Ovary (tissue), 7 donors: ENCODE measurements around a stretch of chr9.

DNA sequence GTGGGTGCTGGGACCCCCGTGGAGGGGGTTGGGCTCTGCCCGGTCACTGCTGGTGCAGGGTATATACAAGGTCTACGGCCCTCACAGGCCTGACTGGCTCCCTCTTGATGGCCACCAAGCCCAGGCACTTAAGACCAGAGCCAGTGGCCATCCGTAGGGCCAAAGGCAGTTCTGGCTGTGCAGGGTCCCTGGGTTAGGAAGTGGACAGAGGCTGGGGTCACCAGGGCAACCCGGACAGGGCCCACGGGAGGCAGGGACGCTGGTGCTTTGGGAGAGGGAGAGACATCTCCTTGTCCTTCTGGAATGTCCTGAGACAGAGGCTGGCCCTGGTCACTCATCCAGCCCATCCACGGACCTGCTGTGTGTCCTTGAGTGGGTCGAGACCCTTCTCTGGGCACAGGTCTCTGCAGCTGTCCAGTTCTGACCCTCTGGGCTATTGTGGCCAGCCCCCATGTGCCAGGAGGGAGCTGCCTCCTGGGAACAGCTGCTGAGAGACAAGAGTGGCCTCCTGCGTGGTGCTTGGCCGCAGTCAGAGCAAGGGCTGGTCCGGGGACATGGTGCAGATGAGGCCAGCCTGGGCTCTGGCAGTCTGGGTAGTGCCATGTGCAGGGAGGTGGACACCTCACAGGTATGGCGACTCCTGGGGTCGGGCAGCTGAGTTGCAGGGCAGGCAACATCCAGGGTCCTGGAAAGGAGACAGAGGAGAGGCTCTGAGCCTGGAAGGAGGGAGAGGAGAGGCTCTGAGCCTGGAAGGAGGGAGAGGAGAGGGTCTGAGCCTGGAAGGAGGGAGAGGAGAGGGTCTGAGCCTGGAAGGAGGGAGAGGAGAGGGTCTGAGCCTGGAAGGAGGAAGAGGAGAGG, 12.3 kb downstream of the NINJ1 start:
- PRO-cap, 7 experiments, result no peak in any of the 7 experiments
- RAMPAGE, long total RNA, 2 experiments, result no peak in any of the 2 experiments

GRCh38 chr9:93218081-93218584, 34.2 kb downstream of the WNK2 start:
- PRO-cap, 7 experiments, result no peak in any of the 7 experiments
- RAMPAGE, long total RNA, 2 experiments, result no peak in any of the 2 experiments

GRCh38 chr9:93222859-93223409, 39.0 kb downstream of the WNK2 start:
- PRO-cap, 7 experiments, result no peak in any of the 7 experiments
- RAMPAGE, long total RNA, 2 experiments, result no peak in any of the 2 experiments

GRCh38 chr9:93268378-93269414, 84.8 kb downstream of the WNK2 start:
- PRO-cap, 7 experiments, result no peak in any of the 7 experiments
- RAMPAGE, long total RNA, 2 experiments, result no peak in any of the 2 experiments

GRCh38 chr9:93450674-93451633, 531 bp upstream of the FAM120A start:
- PRO-cap, 7 experiments, result peak in 7 of 7 experiments; most common plus-strand start chr9:93451181 (in 7); most common minus-strand start chr9:93451527 (in 5)
- RAMPAGE, long total RNA, 2 experiments, result no peak in any of the 2 experiments

DNA sequence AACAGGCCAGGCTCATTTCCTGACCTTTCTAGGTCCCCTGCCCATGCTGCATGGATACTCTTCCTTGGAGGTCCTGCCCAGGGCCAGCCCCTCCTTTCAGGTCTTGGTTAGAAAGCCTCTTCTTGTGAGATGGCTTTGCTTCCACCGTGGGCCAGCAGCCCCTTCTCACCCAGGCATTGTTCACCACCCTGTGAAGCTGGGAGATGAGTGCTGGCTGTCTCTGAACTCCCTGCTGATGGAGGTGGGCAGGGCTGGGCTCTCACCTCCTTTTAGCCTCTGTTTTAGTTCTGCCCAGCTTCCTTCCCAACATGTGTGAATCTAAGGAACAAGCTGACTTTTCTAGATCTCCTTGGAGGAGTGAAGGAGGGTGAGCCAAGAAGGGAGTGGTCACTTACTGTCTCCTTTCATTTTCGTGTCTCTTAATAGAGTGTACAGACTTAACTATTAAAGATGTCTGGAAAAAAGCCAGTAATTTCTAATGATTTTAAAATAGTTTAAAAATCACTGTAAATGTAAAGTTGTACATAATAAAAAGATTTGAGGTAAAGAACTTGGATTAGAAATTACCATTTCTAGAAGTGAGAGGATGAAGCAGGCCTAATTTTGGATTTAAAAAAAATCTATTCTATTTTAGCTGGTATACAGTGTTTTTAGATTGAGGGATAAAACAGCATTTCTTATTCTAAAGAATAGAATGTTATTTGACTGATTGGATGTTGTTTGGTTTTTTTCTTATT, 15.8 kb upstream of the FAM120AOS start:
- PRO-cap, 7 experiments, result peak in 2 of 7 experiments; most common minus-strand start position 320 of the sequence (in 2)
- RAMPAGE, long total RNA, 2 experiments, result no peak in any of the 2 experiments

- PRO-cap, 7 experiments, result peak in 6 of 7 experiments; most common minus-strand start chr9:93511404 (in 4)
- RAMPAGE, long total RNA, 2 experiments, result no peak in any of the 2 experiments
Observed at GRCh38 chr9:93511314-93511702, 57.9 kb upstream of the FAM120AOS start.

DNA sequence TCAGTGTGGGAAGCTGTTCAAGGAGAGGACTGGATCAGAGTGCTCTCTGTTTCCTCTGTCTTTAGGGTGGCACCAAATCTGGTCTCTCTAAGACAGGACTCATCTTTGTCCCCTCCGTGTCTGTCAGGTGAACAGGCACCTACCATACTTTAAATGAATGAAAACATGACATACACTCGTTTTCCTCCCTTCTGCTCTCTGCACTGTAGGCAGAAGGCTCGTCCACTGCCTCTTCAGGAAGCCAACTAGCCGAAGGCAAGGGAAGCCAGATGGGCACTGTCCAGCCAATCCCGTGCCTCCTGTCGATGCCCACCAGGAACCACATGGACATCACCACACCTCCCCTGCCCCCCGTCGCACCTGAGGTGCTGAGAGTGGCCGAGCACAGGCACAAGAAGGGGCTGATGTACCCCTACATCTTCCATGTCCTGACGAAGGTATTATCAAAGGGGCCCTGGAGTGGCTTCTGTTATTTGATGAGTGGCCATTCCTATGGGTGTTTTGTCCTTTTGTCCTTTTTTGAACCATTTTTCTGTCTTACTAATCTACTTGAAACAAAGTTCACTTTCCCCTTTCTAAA, 47.1 kb upstream of the PHF2 start:
- PRO-cap, 7 experiments, result no peak in any of the 7 experiments
- RAMPAGE, long total RNA, 2 experiments, result no peak in any of the 2 experiments

- PRO-cap, 7 experiments, result no peak in any of the 7 experiments
- RAMPAGE, long total RNA, 2 experiments, result no peak in any of the 2 experiments
Observed at GRCh38 chr9:93556182-93556708, 20.1 kb upstream of the PHF2 start.

- PRO-cap, 7 experiments, result peak in 4 of 7 experiments; most common plus-strand start chr9:93567450 (in 3); most common minus-strand start chr9:93567194 (in 2)
- RAMPAGE, long total RNA, 2 experiments, result no peak in any of the 2 experiments
Observed at GRCh38 chr9:93566905-93567526, 9.4 kb upstream of the PHF2 start.

GRCh38 chr9:93575673-93576230, 632 bp upstream of the PHF2 start:
- PRO-cap, 7 experiments, result peak in 7 of 7 experiments; most common plus-strand start chr9:93576132 (in 7); most common minus-strand start chr9:93576060 (in 7)
- RAMPAGE, long total RNA, 2 experiments, result no peak in any of the 2 experiments

DNA sequence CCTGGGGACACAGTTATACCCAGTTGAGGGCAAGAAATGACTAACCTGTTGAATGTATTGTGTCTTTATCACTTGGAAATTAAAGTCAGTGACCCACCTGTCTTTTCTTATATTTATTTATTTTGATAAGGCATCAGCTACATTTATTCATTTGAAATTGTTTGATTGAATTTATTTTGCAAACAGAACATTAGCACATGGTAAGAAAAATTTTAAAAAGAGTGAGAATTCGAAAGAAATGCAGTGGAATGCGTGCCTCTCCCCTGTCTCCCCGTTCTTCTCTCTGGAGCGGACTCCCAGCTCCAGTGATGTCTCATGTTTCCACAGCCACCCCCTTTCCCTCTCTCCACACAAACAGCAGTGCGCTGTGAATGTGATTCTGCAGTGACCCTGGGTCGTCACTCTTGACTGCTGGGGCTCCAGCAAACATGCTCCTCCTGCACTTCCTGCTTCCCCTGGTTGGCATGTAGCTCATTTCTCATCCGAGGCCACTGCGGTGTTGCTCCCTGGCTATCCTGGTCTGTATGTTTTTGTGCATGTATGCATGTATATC, 13.2 kb downstream of the PHF2 start:
- PRO-cap, 7 experiments, result peak in 3 of 7 experiments; most common minus-strand start position 285 of the sequence (in 2)
- RAMPAGE, long total RNA, 2 experiments, result no peak in any of the 2 experiments

- PRO-cap, 7 experiments, result no peak in any of the 7 experiments
- RAMPAGE, long total RNA, 2 experiments, result start-site peak on the plus strand in 1 of 2 experiments, at chr9:93614514-93615198 at its widest, 7 reads per replicate
Observed at GRCh38 chr9:93614545-93615181, 38.3 kb downstream of the PHF2 start.

- PRO-cap, 7 experiments, result peak in 7 of 7 experiments; most common plus-strand start chr9:94030813 (in 7); most common minus-strand start chr9:94030699 (in 5)
- RAMPAGE, long total RNA, 2 experiments, result no peak in any of the 2 experiments
Observed at GRCh38 chr9:94030211-94031349, 53.7 kb upstream of the PTPDC1 start.

DNA sequence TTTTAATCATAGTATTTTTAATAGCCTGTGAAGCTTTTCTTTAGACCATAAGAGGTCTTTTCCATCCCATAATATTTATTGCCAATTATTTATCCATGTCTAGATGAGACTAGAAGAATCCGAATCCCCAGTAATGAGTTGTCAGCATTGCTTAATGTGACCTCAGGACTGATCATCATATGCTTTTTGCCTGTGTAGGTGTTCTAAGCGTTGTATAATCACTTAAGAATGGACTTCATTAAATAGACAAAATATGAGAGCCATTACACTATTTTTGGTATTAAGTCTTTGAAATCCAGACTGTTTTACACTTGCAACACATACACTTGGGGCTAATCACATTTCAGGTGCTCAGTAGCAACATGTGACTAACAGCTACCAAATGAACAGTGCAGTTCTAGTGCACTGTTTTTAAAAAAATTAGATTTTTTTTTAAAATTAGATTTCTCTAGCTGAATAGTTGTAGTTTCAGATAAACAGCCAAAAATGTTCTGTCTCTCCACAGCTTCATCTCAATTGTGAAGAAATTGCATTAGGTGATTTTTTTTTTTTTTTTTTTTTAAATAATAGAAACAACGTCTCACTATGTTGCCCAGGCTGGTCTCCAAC, 84.5 kb downstream of the PTPDC1 start:
- PRO-cap, 7 experiments, result no peak in any of the 7 experiments
- RAMPAGE, long total RNA, 2 experiments, result no peak in any of the 2 experiments

GRCh38 chr9:94278726-94279222, 19.7 kb downstream of the ZNF169 start:
- PRO-cap, 7 experiments, result no peak in any of the 7 experiments
- RAMPAGE, long total RNA, 2 experiments, result no peak in any of the 2 experiments

- PRO-cap, 7 experiments, result no peak in any of the 7 experiments
- RAMPAGE, long total RNA, 2 experiments, result no peak in any of the 2 experiments
Observed at GRCh38 chr9:94449691-94450335, 75.4 kb downstream of the MFSD14B start.

DNA sequence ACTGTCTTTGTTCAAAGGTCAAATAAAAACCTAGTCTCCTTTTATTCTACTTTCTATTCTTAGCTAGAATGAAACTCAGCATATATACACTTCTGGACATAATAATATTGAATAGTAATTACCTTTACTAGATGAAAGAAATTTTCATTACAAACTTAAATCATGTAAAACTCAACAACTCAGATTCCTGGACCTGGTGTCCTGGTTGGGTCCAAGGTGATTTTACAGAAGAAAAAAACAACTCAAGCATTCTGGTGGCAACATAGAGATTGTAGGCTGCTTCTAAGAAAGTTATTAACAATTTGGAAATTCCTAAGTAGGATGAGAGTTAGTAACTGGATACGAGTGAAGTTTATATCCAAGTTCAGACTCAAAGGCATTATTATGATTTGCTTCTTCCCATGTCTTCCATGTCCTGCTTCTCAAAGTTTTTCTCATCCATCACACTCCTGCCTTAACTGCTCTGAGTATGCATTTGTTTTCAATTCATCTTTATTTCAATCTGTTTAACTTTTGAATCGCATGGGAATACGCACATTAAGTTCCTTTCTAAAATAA, 85.6 kb downstream of the MFSD14B start:
- PRO-cap, 7 experiments, result no peak in any of the 7 experiments
- RAMPAGE, long total RNA, 2 experiments, result no peak in any of the 2 experiments

DNA sequence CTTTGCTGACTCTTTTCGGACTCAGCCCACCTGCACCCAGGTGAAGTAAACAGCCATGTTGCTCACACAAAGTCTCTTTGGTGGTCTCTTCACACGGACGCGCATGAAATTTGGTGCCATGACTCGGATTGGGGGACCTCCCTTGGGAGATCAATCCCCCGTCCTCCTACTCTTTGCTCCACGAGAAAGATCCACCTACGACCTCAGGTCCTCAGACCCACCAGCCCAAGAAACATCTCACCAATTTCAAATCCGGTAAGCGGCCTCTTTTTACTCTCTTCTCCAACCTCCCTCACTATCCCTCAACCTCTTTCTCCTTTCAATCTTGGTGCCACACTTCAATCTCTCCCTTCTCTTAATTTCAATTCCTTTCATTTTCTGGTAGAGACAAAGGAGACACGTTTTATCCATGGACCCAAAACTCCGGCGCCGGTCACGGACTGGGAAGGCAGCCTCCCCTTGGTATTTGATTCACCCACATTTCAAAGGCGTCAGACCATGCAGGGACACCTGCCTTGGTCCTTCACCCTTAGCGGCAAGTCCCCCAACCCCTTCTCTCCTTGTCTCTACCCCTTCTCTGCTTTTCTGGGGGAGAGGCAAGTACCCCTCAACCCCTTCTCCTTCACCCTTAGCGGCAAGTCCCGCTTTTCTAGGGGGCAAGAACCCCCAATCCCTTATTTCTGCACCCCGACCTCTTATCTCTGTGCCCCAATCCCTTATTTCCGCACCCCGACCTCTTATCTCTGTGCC, 53.3 kb downstream of the FBP2 start:
- PRO-cap, 7 experiments, result no peak in any of the 7 experiments
- RAMPAGE, long total RNA, 2 experiments, result no peak in any of the 2 experiments

DNA sequence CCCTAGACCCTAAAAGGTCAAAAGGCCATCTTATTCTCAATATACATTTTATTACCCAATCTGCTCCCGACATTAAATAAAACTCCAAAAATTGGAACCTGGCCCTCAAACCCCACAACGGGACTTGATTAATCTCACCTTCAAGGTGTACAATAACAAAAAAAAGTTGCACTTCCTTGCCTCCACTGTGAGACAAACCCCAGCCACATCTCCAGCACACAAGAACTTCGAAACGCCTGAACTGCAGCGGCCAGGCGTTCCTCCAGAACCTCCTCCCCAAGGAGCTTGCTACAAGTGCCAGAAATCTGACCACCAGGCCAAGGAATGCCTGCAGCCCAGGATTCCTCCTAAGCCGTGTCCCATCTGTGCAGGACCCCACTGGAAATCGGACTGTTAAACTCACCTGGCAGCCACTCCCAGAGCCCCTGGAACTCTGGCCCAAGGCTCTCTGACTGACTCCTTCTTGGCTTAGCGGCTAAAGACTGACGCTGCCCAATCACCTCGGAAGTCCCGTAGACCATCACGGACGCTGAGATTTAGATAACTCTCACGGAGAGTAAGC, 51.7 kb downstream of the FBP2 start:
- PRO-cap, 7 experiments, result no peak in any of the 7 experiments
- RAMPAGE, long total RNA, 2 experiments, result no peak in any of the 2 experiments